Mesenchymal stem cell of Wharton's jelly (primary cell): ENCODE measurements around the gene URM1.

GRCh38 chr9:127959265-127959919 lies 21.4 kb downstream of the EEIG1 start:
- CAGE, long polyA plus RNA, result no peak

GRCh38 chr9:127962970-127963270 lies 17.9 kb downstream of the EEIG1 start:
- CAGE, long polyA plus RNA, result no peak

DNA sequence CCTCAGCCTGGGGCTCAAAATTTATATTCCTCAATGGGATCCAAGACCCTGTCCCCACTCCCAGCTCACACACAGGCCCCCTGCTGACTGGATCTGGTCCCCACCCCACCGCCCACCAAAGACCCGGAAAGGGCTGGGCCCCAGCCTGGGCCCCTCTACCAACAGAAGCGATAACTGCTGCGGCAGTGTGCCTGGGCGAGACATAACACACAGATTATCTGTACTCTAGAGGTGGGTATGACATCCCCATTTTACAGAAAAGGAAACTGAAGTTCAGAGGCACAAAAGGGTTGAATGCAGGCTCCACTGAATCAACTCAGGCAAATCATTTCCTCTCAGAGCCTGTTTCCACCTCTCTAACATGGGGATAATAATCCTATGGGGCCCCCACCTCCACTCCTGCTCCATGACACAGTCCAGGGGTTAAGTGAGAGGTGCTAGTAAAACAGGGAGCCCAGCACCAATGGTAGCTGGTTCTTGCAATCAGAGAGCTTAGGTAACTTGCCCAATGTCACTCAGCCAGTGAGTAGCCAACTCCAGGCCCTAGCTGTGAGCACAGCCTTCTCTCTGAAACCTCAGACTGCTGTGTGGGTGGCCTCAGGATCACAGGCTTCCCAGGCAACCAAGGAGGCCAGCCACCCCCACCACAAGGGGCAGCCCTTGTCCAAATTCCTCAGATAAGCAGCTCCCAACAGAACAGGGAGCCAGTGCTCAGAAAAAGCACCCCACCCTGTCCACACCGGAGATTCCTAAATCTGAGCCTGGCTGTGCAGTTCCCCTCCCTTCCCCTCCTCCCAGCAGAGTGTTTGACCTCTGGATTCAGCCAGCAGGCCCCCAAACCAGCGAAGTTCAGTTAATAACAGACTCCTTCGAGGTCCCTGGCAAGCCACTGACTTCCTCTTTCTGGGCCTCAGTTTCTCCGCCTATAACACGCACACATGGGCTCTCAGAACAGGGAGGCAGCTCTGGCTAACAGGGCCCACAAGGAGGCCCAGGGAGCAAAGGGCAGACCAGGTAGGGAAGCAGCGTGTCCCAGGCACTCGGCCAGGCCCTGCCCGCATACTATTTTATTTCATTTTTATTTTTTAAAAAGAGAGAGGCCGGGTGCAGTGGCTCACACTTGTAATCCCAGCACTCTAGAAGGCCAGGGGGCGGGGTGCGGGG lies 3.0 kb downstream of the EEIG1 start:
- CAGE, long polyA plus RNA, result no peak

DNA sequence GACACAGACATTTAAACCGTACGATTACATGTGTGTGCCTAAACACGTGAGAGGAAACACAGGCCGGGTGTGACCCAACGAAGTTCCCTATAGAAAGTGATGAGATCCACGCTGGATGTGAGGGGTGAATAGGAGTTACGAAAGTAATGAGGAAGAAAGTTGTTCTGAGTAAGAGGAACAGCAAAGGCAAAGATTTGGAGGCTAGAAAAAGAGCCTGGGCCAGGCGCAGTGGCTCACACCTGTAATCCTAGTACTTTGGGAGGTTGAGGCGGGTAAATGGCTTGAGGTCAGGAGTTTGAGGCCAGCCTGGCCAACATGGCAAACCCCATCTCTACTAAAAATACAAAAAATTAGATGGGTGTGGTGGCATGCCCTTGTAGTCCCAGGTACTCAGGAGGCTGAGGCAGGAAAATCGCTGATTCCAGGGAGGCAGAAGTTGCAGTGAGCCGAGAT lies 13.4 kb downstream of the NAIF1 start:
- CAGE, long polyA plus RNA, result no peak

GRCh38 chr9:128081826-128082753 lies 14.1 kb downstream of the SLC25A25 start:
- CAGE, long polyA plus RNA, result no peak

DNA sequence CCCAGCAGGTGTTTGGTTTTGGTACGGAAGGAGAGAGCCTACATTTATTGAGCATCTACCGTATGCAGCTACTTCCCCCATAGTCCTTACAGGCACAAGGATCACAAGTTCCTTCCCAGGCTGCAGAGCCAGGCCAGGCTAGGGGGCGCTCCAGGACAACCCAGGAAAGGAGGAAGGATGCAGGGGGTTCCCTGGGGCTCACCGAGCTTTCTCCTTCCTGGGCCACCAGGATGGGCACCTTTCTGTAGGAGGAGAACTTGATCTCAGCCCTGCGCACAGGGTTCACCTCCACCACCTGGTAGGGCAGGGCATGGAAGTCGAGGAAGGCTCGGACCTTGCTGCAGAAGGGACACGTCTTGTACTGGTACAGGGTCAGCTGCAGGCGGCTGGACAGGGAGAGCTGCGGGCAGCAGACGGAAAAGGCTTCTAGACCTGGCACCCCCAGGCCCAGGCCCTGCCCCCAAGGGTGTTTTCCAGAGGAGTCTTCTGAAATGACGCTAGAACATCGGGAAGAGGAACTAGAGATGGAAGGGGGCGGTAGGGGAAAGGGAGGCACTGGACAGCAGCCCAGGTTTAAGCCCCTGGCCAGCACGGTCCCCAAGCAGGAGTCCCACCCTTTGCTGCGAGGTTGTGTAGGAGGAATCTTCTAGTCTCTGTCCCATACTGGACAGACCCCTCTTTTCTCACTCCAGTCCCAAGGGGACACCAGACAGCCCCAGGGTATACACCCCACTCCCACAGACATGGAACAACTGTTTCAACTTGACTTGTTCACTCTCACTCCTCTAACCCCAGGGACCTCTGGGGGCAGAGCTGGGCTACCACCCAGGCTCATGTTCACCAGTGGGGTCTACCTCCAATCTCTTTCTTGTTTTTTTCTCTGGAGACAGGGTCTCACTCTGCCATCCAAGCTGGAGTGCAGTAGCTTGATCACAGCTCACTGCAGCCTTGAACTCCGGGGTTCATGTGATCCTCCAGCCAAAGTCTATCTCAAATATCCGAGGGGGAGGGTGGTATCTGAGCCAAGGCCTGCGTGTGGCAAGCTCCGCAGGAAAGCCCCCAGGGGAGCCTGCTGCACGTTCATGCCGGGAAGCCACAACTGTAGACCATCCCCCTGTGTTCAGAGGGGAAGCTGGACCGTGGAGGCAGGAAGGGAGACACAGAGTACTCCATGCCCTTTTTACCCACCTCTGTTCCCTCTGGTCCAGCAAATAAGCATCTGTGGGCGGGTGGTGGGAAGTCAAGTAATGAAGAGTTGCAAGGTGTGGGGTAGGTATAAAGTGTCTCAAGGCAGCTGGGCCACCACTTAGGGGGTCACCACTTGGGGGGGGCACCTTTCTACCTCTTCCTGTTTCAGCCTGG lies 2.0 kb downstream of the PTGES2 start:
- CAGE, long polyA plus RNA, result no peak

- CAGE, long polyA plus RNA, result no peak
Measured at GRCh38 chr9:128310083-128311341, 11.7 kb downstream of the TRUB2 start.

DNA sequence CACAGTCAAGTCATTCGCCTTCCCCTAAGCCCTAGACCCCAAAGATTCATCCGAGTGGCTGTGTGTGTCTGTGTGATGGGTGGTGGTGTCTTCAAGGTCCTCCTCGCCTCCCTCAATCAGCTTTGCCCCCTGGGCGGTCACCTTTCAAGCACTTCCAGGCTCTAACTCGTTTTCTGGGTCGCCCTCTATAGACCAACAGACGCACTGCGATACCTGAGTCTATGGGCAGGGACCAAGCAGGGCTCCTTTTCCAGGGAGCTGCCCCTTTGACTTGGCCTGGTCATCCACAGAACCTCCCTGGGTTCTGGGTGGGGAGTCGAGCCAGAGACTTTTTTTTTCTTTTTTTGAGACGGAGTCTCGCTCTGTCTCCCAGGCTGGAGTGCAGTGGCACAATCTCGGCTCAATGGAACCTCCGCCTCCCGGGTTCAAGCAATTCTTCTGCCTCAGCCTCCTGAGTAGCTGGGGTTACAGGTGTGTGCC lies 1.1 kb downstream of the SLC27A4 start:
- CAGE, long polyA plus RNA, result no peak

- CAGE, long polyA plus RNA, result no peak
Measured at GRCh38 chr9:128361795-128362469, 9.2 kb upstream of the URM1 start.

DNA sequence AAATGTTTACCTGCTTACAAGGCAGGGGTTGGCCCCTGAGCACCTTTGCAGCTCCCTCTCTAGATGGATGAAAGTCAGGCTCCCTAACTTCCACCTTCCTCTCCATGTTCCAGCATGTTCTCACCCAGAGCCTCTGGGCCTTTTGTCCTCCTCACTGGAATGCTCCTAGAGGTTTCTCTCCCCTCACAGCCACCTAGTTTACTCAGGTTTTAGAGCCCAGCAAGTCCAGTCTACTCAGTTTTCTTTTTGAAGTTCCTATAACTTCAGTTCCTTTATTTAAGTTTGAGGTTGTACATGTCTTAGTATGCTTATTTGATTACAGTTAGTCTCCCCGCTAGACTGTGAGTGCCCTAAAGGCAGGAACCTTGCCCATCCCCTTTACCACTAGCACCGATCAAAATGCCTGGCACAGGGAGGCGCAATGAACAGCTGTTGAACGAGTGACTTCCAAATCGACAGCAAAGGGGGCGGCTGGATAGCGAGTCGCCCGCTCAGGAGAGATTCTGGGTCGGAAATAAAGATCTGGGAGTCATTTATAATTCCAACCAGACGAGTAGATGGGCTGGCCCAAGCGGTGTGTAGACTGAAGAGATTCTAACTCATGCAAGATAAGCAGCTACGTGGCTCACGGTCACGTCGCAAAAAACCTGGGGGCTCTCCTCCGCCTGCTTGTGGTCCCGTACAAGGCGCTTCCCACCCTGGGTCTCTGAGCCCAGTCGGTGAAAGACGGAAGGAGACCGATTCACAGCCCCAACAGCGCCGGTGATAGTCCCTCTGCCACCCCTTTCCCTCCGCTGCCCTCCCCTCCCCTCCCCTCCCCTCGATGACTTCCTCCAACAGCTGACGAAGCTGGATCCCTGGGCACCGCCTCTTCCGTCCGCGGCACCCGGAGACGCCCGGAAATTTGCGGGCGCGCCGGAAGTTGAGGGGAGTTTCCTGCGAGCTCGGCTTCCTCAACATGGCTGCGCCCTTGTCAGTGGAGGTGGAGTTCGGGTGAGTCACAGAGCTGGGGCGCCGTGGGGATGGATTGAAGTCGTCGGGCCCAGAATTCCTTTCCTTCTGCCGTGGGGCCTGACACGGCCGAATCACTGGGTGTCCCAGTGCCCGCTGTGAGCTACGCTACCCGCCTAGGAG lies at the start of gene URM1:
URM1 (plus strand) TSS at position 952 of the 1,134 bp plus-strand sequence.
- CAGE, long polyA plus RNA, result start-site peak on the plus strand centred at position 942 of the sequence, 35 bp wide, 465 and 1,268 reads in 2 replicates

- CAGE, long polyA plus RNA, result no peak
Measured at GRCh38 chr9:128390238-128391161, 19.3 kb downstream of the URM1 start.

GRCh38 chr9:128412219-128412895 lies 8.3 kb upstream of the CERCAM start:
- CAGE, long polyA plus RNA, result no peak

GRCh38 chr9:128454961-128455390 lies 830 bp upstream of the ODF2 start:
- CAGE, long polyA plus RNA, result no peak

- CAGE, long polyA plus RNA, result no peak
Measured at GRCh38 chr9:128594127-128594396, 41.7 kb downstream of the SPTAN1 start.

GRCh38 chr9:128624383-128625111 lies 32.1 kb downstream of the DYNC2I2 start:
- CAGE, long polyA plus RNA, result no peak

- CAGE, long polyA plus RNA, result no peak
Measured at GRCh38 chr9:128692534-128693285, 3.7 kb downstream of the SET start.

DNA sequence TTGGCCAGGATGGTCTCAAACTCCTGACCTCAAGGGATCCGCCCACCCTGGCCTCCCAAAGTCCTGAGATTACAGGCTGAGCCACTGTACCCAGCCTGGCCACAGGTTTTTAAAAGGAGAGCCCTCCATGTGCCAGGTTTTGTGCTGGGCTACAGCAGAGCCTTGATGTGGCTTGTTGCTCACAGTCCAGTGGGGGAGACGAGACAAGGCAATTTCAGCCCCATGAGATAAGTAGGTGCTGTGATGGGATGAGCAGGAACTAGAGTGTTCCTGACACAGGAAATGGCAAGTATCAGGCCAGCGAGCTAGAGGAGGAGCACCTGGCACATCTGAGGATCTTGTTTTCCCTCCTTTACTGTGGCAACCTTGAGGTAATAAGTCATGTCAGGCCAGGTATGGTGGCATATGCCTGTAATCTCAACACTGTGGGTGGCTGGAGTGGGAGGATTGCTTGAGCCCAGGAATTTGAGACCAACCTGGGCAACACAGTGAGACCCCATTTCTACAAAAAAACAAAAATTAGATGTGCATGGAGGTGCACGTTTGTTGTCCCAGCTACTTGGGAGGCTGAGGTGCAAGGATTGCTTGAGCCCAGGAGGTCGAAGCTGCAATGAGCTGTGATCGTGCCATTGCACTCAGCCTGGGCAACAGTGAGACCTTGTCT lies 3.8 kb upstream of the ZDHHC12 start:
- CAGE, long polyA plus RNA, result no peak

GRCh38 chr9:128732879-128733789 lies 9.2 kb upstream of the ZDHHC12 start:
- CAGE, long polyA plus RNA, result no peak

- CAGE, long polyA plus RNA, result no peak
Measured at GRCh38 chr9:128770050-128770782, 1.5 kb downstream of the ZER1 start.

DNA sequence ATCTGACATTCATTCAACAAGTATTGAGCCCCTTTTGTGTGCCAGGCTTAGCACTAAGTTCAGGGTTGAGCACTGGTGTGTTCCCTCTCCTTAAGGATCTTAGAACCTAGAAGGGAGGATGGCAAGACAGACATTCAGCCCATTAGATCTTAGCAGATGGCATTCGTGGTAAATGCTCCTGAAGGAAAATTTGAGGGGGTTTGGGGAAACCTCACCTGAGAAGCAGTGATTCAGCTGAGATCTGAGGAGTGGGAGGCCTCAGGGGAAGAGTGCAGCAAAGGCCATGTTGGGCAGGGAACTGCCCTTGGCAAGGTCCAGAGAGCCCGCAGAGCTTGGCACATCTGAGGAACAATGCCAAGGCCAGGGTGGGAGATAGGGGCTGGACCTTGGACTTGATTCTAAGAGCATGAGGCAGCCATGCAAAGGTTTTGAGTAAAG lies 5.8 kb downstream of the TBC1D13 start:
- CAGE, long polyA plus RNA, result no peak